GM12892 (cell line): ENCODE measurements around the gene FNDC3B.

DNA sequence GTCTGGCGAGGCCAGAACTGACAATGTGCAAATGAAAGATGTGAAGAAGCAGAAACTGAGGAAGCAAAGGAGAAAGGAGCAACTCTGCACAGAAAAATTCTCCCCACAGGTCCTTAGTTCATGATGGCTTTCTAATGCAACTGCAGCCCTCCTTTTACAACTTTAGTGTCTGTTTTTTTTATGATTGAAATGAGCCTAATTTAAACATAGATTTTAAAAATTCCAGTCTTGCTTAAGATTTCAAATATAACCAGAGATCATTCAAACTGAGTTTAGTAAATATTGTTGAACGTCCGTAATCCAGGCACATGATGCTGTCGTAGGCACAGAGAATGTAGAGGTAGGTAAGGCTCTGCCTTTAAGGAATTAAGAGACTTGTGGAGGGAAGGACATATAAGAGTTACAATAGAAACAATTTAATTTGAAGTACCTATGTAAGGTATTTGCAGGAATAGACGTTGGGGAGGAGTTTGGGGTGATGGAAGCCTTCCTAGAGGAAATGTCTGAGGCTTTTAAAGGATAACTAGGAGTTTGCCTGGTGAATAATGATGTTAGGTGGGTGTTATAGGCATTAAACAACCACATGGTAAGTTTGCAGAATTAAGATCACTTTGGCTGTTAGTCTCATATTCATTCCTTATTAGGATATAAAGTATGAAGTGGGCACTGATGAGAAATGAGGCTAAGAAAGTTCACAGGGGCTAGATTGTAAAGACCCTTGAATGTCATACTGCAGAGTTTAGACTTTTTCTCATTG lies 5.0 kb downstream of the PRKCI start:
- RRBS = no CpG with 5 or more reads among the region's 5 CpGs

GRCh38 chr3:170357810-170358726 lies 553 bp downstream of the SKIL start:
- RRBS = 2% methylated on average over 30 of the region's 65 CpGs

DNA sequence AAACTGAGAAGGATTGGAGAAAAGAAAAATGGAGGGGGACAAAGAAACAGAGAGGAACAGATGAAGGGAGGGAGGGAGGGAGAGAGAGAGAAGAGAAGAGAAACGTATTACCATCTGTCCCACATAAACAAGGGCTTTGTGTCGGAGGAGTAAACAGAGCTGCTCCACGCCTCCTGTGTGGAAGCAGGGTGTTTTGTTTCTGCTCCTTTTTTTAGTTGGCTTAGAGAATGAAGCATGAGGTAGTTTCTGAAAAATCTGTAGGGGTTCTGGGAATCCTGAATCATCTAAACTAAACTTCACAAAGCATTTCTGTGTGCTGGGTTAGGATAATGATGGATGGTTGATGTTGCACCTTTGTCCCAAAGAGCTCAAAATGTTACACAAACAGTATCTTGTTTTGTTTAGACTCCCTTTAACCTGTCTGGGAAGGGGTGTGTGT lies 52.0 kb downstream of the CLDN11 start:
- RRBS = no CpG with 5 or more reads among the region's 3 CpGs

- RRBS = no CpG with 5 or more reads among the region's 4 CpGs
These were observed 140.7 kb upstream of the SLC7A14 start for GRCh38 chr3:170726407-170727097.

DNA sequence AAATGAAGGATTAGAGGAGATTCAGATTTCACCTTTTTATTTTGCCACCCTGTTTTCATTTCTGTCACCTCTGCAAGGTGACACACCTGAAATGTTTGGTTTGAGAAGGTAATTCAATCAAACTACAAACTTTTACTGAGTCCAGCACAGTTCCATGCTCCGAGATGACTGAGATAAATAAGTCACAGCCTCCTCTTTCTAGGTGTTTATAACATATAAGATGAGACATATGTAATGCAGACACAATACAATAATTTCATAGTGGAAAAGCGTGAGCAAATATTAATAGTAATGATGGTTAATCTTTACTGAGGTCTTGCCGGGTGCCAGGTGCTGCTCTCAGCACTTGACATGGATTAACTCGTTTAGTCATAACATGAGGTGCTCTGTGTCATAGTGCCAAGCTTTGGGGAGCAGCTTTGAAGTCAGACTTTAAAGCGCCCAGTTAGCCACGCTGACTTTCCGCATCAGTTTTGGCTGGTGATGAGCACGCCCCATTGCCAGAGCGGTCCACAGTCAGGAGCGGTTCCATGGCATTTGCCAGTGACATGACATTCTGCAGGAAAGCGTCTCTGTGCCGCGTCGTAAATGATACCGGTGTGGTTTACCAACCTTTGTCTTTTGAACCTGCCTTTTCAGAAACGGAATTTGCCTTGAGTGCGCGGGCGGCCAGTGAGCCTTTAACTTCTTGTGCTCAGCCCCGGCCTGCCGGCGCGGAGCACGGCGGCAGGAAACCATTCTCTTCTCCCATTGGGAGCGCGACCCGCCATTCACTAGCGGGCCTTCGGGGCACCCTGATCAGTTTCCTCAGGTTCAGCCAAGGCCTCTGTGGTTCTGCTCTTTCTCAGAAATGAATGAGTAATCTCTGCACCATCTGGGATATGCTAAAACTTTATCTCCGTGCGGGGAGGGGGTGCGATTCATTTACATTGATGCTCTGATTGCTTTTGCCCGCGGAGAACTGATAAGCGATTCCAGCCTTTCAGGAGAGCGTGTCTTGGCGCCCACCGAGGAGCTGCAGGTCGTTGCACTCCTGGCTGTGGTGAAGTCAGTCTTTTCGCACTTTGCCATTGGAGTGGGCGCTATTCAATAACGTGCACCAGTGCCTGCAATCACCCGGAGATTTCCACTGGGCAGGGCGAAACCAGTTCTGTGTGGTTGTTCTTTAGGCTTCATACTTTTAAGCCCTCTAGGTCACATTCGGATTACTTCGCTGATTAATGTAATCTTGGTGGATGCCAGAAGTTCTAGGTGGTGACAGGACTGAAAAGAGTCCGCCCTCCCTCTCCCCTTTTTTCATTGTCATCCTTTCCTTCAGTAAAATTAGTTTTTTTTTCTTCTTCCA lies 1.7 kb upstream of the SLC2A2 start:
- RRBS = no CpG with 5 or more reads among the region's 48 CpGs

GRCh38 chr3:171129539-171130110 lies 103.1 kb upstream of the SLC2A2 start:
- RRBS = no CpG with 5 or more reads among the region's 4 CpGs

GRCh38 chr3:171142970-171143342 lies 116.4 kb upstream of the SLC2A2 start:
- RRBS = no CpG with 5 or more reads among the region's 5 CpGs

DNA sequence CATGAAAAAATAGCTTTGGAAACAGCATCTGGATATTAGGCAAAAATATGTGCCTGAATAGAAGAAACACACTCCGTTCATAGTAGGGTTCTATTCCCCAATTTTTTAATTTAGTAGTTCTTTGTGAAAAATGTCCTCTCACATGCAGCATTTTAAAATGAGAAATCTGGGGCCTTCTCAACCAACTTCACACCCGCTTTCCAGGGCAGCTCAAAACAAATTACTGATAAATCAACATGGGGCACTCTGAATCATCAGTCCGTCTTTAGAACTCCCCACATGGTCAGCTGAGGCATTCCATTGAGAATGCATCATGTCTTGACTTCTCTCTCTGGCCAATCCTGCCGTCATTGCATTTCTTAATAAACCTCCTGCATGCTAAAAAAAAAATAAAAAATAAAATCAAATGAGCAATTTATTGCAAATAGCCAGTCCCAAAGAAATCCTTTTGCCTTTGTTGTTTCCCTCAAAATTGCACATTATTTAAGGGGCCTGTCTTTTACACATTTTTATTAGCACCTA lies 175.9 kb downstream of the TNIK start:
- RRBS = no CpG with 5 or more reads among the region's 4 CpGs

- RRBS = no CpG with 5 or more reads among the region's 2 CpGs
These were observed 119.8 kb downstream of the TNIK start for GRCh38 chr3:171340497-171340699.

DNA sequence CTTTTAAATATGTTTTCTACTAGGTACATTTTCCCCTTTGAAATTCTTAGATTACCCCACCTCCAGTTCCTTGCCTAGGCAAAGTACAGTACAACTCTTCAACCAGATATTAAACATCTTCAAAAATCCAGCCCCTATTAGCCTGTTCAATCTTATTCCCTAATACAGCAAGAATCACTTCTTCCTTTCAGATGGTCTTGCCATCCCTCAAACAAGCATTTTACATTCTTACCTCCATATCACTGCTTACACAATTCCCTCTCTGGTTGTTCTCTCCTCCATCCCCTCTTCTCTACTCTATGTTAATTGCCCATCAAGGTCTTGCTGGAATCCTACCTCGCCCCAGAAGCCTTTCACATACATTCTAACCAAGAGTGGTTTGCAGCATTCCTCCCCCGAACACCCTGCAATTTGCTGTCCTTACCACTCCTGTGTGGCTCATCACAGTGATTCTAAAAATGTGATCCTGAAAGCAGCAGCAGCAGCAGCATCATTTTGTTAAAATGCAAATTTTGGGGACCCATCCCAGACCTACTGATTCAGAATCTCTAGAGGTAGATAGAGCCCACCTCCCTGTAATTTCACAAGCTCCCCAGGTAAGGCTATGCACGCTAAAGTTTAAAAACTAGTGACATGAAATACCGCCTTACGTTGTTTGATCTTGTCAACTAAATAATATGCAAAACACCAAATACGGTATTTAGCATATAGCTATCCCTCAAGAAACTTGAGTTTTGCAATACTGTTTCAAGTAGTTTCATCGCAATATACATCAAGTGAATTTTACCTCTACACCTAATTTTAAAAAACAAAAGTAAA lies 30.5 kb downstream of the TNIK start:
- RRBS = no CpG with 5 or more reads among the region's 7 CpGs

GRCh38 chr3:171460655-171461351 lies 598 bp upstream of the TNIK start:
- RRBS = no CpG with 5 or more reads among the region's 46 CpGs

- RRBS = no CpG with 5 or more reads among the region's 4 CpGs
These were observed 126.2 kb downstream of the PLD1 start for GRCh38 chr3:171683900-171684765.

DNA sequence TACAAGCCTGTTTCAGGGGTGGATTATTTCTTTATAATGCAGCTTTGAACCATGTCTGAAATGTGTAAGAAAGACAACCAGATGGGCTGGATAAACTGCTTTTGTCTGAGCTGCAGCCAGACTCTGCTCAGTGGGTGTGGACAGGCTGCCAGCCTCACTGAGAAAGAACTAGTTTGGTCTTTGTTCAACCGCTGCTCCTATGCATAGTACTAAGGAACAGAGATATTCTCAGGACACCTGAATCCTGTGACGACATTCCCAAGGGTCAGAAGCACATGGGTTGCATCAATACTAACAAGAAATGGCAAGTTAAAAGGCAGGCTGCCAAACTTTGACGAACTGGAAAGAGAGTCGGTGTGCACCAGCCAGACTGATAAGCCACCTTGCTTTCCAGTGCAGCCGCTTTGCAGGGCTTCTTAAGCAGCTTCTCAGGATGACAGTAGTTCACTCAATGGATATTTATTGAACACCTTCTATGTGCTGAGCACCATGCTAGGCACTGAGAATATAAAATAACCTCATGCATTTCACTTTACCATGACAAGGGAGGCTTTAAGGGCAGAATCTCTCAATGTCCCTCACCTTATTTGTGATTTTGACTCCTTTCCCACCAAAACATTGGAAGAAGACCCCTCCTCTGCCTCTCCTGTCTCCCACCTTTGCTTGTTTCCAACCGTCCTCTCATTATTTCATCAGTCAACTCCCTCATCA lies 57.1 kb downstream of the PLD1 start:
- RRBS = no CpG with 5 or more reads among the region's 6 CpGs

- RRBS = no CpG with 5 or more reads among the region's 10 CpGs
These were observed 18.7 kb downstream of the PLD1 start for GRCh38 chr3:171791207-171792386.

- RRBS = no CpG with 5 or more reads among the region's 2 CpGs
These were observed 94.6 kb upstream of the FNDC3B start for GRCh38 chr3:171944787-171945140.

- RRBS = no CpG with 5 or more reads among the region's 1 CpG
These were observed 58.9 kb upstream of the FNDC3B start for GRCh38 chr3:171980424-171981017.

DNA sequence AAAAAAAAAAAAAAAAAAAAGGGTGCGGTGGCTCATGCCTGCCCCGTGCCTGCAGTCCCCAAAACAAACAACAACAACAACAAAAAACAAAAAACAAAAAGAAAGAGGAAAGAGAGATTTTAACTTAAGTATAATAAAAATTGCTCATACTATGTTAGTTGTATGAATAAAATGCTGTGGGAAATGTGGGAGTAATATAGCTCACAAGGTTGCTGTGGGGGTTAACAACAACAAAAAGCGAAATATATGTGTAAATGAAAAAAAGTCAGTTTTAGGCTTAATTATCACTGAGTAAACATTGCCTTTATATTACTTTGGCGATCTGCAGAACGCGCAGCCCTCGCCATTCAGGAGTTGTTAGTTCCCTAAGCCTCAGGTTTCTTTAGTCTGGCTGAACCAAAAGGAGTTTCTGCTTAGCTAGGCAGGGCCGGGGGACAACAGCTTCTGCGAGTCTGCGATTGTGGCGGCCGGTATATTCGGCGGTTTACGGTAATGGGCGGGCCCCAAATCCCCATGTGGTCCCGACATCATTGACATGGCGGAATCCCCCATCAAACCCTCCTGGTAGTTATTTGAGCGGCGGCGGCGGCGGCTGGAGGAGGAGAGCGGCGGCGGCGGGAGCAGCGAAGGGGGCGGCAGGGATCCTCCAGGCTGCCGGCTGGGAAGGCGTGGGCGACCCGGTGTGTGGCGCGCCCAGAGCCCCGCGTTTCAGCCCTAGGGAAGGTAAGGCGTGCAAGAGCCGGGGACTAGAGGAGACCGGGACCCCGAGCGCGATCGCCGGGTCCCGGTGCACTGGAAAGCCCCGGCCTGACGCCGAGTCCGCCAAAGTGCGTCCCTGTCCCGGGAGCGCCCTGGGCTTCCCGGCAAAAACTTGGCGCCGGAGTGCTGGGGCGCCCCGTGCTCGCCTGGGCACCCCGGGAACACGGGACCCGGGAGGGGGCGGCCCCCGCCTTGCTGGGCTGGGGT lies at the start of gene FNDC3B:
FNDC3B (plus strand) TSS at position 530 of the 966 bp plus-strand sequence.
- RRBS = 2% methylated on average over 12 of the region's 64 CpGs

- RRBS = no CpG with 5 or more reads among the region's 4 CpGs
These were observed 20.1 kb downstream of the FNDC3B start for GRCh38 chr3:172059316-172060017.

GRCh38 chr3:172067249-172068001 lies 28.0 kb downstream of the FNDC3B start:
- RRBS = no CpG with 5 or more reads among the region's 7 CpGs

DNA sequence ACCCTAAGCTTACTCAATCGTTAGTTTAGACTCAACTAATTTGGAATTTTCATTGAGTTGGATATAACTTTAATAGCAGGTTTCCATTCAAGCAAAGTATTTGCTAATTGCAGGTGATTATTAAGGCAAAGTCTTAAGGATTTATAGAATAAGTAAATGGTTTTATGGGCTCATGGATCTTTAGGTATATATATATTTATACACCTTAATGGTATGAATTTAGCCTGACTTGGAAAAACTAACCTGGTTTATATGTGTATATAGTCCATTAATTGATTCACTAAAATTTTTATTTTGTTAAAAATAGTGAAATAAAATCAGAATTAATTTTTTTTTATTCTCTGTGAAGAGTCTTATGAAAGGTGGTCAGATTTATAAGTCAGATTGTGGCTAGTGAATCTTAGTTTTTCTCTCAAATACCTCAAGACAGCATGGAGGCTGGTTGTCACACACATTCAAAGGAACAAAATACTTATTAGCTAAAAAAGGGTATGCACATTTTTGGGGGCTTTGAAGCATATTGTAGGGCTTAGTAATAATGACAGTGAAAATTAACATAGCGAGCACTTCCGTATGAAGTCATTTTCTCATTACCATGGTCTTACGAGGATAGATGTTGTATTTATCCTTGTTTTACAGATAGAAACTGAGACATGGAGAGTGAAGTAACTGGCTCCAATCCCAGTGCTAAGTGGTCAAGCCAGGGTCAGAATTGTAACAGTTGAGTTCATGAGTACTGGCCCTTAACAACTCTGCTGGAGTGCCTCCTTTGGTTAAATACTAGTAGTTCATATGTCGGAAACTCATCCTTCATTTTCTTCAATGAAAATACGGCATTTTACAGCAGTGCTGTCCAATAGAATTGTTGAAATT lies 32.1 kb downstream of the FNDC3B start:
- RRBS = no CpG with 5 or more reads among the region's 6 CpGs